Esophagus muscularis mucosa (tissue), 4 donors: ENCODE data around the genes MAML2, CCDC82 and YAP1.

DNA sequence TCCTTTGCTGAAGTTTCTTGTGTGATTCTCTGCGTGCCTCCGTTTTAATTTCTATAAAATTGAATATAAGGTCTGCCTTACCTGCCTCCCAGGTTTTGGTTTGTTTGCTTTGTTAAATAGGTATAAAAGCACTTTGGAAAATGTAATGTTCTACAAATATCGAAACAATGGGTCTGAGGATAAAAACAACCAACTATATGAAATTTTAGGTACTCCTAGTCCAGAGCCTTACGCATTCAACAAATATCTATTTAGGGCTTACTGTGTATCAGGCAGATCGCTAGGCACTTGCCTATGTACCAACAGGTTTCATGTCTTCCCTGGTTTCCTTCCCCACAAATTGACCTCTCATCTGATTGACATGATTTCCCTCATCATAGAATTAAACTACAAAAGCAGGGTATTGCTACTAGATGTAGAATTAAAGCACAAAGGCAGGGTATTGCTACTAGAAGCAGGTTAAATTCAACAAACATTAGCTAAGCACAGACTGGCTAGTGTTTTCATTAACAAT lies 160.8 kb downstream of the MAML2 start:
- PRO-cap: no peak
- RAMPAGE, long total RNA, 4 experiments: no peak in any of the 4 experiments

- PRO-cap: no peak
- RAMPAGE, long total RNA, 4 experiments: no peak in any of the 4 experiments
These were observed 129.3 kb downstream of the MAML2 start for GRCh38 chr11:96213429-96214352.

DNA sequence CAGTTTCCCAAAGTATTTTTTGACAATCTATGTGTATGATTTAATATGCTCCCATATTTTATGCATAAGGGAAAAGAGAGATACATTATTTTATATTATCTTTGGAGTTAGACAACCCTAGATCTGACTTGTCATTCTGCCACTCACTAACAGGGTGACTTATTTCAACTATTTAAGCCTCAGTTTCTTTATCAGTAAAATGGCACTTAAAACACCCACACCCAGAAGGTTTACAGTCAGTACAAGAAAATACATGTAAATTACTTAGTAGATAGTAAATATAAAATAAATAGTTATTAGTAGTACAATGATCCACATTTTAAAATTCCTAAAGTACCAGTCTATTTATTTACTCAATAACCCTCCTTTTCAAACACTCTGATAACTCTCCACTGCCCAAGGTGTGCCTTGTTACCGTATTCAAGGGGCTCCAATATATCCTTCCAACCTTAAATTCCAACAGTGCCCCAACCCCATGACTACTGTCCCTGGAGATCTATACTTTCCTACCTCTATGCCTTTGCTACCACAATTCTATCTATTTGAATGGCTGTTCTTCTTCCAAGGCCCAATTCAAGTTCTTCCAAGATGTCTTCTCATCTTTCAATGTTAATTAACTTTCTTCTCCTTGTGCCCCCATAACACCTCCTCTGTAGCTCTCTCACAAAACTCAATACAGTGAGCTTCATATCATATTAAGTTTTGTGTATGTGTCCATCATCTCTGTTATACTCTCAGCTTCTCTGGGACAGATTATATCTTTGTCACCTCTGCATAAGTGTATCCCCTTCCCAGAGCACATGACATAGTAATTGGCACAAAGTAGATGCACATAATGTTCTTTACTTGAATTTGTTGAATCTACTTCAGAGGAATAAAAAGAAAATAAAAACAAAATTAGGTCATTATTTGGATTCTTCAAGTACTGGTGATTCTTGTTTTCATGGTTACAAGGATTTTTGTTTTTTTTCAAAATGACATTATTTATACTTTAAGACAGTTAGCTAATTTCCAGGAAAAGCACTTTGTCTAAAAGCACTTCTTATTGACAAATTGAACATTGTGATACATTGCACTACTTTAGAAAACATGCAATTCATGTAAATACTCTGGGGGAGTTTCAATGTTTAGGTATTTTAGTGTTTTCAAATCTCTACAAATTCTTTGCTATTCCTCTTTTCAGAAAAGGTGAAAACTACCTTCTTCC lies 118.7 kb downstream of the MAML2 start:
- PRO-cap: no peak
- RAMPAGE, long total RNA, 4 experiments: no peak in any of the 4 experiments

- PRO-cap: no peak
- RAMPAGE, long total RNA, 4 experiments: no peak in any of the 4 experiments
These were observed 100.5 kb downstream of the MAML2 start for GRCh38 chr11:96242369-96243079.

GRCh38 chr11:96283689-96284687 lies 59.0 kb downstream of the MAML2 start:
- PRO-cap: no peak
- RAMPAGE, long total RNA, 4 experiments: no peak in any of the 4 experiments

DNA sequence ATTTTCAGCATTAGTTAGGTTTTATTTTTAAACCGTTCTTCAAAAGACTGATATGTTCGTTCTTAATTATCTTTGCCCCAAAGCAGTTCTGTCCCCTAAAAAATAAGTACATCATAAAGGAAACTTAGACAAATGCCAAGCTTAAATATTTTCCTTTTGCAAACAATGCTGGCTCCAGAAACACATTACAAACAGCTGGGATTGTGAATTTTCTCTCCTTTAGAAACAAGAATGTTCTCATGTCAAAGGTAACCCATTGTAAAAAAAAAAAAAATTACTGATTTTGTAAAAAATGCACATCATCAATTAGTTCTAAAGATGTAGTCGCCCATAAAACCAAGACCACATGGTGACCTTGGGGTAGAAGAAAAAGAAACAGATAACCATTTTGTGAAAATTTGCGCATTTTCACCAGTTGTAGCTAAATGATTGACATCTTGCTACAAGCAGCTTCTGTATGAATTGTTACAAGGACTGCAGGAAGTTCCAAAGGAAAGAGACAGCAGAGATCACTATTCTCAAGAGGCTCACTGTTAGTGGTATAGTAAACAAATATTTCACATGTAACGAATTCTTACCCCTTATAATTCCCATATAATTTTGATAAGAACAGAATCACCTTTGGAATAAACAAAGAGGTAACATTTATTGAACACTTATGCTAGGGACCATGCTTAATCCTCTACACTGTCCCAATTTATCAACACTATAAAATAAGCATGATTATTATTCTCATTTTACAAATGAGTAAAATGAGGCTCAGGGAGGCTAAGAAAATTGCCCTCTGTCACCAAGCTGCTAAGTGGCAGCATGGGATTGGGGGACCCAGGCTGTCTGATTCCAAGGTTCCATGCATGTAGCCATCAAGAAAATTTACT lies 48.7 kb downstream of the MAML2 start:
- PRO-cap: no peak
- RAMPAGE, long total RNA, 4 experiments: no peak in any of the 4 experiments

DNA sequence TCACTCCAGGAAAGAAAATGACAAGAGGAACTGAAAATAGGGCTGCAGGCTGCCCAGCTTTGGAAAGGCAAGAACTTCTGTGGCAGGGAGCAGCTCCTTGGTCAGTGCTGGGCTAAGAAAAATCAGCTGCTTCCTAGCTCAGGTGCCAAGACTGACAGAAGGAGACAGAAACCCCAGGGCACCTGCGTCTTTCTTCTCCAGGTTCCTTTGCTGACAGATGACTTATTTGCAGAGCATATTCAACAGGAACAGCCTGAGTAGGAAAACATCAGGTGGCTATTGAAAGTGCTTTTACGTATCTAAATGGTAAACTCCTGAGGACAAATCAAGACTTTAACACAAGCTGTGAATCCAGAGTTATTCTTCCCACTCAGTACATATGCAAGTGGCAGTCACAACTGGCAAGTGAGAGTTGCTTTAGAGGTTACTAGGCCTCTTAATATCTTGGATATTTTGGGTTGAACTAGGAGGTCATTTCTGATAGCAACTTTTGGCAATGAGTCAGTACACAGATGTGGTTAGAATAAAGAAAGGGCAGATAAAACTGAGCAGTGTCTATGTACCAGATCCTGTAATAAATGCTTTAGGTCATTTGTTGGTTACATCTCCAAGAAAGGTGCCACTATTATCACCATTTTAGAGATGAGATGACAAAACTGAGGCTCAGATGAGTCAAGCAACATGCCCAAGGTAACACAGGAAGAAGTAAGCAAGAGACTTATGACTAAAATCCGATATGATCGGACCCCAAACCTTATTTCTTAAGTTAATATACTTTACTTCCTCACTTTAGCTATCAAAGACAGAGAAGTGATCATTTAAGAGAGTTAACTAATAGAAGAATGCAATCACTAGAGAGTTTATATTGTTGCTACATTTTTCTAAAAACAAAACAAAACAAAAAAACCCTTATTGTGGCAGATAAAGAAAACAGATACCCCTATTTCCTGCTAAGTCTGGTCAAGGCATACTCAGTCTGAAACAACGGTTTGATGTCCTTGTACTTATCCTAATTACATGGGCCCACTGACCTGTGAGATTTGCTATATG lies 25.1 kb downstream of the MAML2 start:
- PRO-cap: no peak
- RAMPAGE, long total RNA, 4 experiments: no peak in any of the 4 experiments

DNA sequence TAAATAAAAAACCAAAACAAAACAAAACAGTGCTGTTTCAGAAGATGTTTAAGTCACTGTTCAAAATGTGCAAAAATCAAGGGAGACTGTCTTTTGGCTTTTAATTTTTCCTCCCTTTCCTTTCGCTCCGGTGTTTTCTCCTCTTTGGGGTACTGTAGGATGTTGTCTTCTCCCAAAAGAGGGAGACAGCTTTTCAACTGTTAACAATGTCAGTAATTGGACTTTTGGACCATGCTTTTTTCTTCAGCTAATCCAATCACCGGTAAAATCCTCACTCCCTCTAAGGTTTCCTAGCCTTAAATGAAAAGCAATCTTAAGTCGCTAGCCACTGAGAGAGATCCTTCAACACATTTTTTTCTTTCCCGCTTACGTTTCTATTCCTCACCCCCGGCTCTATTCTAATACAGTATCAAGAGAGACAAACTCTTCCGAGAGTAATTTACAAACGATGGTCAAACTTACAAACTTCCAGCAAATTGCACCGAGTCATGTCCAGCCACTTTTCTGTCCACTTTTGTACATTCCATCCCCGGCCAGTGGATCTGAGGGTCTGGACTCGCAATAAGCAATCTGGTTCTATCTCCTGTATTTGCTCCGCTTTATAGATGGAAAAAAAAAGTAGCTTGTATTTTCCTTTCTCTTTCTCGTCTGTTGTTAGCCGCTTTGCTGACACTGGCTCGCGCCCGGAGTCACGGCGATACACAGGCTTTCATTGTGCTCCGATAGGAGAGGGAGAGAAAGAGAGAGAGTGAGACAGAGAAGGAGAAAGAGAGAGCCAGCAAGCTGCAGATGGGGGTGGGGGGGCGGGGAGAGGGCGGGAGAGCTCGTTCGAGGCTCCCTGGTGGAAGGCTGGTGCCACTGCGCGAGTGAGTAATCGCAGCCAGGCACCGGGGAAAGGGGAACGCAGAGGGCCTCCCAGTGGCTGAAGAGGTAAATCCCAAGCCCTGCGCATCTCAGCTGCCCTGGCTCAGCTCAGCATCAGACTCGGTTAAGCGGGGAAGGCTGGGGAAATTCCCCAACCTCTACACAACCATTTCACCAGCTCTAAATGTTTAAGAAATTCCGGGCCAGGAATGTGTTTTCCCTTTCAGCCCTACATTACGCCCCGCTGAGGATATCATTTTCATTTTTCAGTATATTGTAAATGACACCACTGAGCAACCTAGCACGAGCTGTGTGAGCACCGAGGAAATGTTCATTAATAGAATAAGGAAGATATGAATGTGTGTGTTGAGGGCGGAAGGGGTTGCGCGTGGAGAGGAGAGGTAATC lies at the start of gene MAML2:
TSS of gene MAML2 (minus strand) at position 750 of the 1,271 bp plus-strand sequence.
- PRO-cap: bidirectional peak, plus-strand start at position 324 of the sequence, minus-strand start at position 273 of the sequence; unidirectional peak, minus-strand start at position 572 of the sequence
- RAMPAGE, long total RNA, 4 experiments: start-site peak on the minus strand in 4 of 4 experiments, centred at positions 729 to 766 of the sequence, 46 to 401 reads per replicate

GRCh38 chr11:96389028-96390136 lies at the start of gene CCDC82:
CCDC82 (minus strand) TSS chr11:96389912.
- PRO-cap: bidirectional peak, plus-strand start at chr11:96390013, minus-strand start at chr11:96389912
- RAMPAGE, long total RNA, 4 experiments: start-site peak on the plus strand in 4 of 4 experiments, at chr11:96390013-96390043 at its widest, 50 to 240 reads per replicate; start-site peak on the minus strand in 2 of 4 experiments, at chr11:96389871-96389905 at its widest, 105 to 217 reads per replicate

DNA sequence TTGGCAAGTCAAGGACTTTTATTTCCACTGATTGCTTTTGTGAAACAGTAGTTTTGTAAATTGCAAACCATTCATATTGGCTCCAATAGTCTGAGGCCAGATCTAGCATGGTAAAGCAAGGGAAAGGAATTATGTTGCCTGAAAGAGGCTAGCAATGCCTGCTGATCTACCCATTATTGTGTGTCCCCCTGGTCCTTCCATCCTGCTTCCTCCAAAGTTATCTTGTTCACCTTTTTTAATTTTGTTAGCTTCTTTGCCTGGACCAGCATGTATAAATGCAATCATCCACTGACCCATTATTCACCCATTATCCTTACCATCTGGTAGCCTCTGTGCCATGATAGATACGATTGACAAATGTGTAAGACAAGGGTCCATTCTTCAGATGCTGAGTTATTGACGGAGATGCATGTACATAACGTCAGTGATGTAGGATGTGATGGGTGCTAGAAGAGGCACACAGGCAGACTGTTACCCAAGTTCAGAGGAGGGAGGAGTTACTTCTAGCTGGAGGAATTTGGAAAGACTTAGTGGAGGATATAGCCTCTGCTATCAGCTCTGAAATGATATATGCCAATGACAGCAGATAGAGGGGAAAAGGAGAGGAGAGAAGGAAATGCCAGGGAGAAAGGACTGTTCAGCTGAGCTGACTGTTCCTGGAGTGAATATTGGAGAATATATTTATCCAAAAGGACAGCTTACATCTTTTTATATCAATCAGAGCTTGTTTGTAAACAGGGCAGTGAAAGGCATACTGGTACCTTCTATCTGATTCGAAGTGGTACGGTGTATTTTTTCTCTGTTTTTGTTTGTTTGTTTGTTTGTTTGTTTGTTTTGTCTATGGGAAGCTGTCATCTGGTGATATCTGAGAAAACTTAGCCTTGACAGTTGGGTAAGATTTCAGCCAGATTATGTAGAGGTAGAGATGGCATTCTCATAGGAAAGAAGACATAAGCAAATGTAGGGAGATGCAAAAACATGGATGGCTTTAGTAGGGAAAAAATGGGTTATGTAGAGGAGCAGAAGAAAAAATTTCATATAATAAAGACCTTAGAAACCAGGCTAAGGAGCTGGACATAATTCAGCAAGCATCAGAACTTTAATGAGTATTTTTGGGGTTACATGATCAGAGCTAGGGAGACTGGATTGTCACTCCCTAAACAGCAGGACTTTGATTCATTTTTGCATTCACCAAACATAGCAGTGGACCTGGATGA lies 131.3 kb downstream of the ARHGAP42 start:
- PRO-cap: no peak
- RAMPAGE, long total RNA, 4 experiments: no peak in any of the 4 experiments

DNA sequence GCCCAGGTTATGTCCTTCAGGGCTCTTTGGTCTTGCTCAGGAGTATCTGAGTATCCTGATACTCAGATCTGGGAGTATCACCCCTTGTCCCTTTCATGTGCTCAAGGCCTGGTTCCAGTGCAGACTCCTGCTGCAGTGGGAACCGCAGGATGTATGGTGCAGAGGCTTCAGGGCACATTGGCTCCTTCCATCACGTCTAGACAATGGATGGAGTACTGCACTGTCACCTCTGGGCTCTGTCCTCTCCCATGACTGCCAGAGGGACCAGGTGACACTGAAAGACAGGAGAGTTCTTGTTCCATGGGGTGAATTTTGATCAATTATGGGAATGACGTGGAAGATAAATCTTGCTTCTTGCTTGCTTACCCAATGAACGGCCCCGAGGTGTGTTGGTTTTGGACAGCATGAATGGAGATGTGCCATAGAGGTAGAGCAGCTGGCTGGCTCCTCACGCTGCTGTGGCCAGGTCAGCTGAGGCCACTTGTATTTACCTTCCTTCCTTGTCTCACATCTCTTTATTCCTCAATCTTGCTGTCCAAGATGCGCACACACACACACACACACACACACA lies 215.6 kb downstream of the ARHGAP42 start:
- PRO-cap: no peak
- RAMPAGE, long total RNA, 4 experiments: no peak in any of the 4 experiments

DNA sequence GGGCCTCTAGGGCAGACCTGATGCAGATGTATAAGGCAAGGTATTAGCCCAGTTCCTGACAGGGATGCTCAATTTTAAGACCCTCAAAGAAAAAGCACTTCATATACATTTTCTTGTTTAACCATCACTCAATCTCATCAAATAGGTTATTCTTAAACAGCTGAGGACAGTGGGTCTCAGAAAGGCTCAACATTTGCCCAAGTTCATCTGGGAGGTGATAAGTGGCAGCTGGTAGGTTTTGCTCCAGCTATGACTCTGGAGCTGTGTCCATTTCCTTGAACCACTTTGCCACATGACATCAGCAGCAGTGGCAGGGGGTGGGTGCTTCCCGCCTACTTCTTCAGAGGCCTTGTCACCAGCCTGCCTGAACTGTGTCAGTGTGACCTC lies 142.3 kb downstream of the TRPC6 start:
- PRO-cap: no peak
- RAMPAGE, long total RNA, 4 experiments: no peak in any of the 4 experiments

DNA sequence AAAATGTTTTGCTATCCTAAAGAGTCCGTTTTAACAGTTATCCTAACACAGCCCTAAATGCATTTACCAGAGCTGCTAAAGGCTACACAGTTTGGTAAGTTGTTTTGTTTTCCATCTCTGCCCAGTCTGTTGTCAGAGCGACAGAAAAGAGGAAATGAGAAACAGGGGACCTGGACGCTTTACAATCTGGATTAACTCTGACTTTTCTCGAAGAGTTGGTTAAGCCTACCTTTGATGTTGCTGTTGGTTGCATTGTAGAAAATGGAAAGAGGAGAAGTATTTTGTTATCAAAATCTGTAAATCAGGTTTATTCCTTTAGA lies 572 bp downstream of the ANGPTL5 start:
- PRO-cap: no peak
- RAMPAGE, long total RNA, 4 experiments: no peak in any of the 4 experiments

DNA sequence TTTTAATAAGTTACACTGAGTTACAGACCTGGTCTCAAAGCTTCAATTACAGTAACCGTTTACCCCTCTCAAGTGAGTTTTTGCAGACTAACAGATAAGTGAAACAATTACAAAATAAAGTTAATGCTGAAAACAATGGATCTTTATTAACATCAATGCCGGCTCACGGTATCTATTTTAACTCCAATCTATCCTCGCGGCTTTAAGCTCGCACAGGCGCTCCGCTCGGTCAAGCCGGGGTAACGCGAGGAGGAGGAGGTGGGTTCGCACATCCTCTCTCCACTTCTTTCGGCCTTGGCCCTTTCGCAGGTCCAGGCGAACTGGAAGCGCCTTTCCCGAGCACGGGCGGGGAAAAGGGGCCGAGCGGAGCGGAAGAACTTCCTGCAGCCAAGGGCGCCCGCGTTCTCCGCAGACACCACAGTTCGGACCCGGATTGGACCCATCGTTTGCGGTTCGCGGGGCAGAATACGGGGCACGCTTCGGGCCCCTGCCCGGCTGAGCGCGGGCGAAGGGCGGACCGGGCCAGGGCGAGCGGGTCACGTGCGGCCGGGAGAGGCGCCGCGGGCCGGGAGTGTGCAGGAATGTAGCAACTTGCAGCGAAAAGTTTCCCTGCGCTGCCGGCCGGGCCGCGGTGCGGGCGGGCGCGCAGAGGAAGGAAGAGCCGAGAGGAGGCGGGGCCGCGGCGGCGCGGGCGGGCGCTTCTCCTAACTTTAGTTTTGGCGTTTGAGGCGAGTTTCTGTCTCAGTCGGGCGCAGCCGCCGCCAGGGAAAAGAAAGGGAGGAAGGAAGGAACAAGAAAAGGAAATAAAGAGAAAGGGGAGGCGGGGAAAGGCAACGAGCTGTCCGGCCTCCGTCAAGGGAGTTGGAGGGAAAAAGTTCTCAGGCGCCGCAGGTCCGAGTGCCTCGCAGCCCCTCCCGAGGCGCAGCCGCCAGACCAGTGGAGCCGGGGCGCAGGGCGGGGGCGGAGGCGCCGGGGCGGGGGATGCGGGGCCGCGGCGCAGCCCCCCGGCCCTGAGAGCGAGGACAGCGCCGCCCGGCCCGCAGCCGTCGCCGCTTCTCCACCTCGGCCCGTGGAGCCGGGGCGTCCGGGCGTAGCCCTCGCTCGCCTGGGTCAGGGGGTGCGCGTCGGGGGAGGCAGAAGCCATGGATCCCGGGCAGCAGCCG lies at the start of gene YAP1:
TSS of gene YAP1 (plus strand) at position 741 of the 1,163 bp plus-strand sequence.
- PRO-cap: bidirectional peak, plus-strand start at position 744 of the sequence, minus-strand start at position 322 of the sequence; bidirectional peak, plus-strand start outside the sequence, minus-strand start at position 1,046 of the sequence
- RAMPAGE, long total RNA, 4 experiments: start-site peak on the plus strand in 2 of 4 experiments, centred at positions 656 to 697 of the sequence, 265 to 455 reads per replicate

DNA sequence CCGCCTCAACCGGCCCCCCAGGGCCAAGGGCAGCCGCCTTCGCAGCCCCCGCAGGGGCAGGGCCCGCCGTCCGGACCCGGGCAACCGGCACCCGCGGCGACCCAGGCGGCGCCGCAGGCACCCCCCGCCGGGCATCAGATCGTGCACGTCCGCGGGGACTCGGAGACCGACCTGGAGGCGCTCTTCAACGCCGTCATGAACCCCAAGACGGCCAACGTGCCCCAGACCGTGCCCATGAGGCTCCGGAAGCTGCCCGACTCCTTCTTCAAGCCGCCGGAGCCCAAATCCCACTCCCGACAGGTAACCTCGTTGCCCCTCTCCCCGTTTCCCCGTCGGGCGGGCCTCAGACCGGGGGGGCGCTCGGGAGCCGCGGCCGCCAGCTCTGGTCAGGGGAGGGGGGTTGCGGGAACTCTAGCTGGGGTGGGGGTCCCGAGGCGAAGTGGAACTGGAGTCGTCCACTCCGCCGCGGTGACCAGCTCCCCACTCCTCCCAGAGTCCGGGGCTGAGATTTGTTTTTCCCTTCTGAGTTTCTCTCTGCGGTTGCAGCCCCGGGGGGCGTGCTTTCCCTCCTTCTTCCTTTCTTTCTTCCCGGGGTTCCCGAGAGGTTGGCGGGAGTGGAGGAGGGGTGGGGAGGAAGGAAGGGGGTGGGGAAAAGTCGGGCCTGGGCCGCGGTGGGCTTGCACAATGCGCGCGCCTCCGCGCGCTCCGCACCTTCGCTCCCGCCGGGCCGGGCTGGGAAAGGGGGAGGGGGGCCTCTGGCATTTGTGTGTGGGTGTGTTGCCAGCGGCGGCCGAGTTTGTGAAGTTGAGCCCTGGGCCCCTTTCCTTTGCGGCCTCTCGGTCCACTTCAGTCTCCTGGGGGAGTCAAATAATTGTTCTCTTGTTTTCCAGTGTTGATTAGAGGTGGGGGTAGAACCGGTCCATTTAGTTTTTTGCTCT lies 892 bp downstream of the YAP1 start:
- PRO-cap: bidirectional peak, plus-strand start at position 137 of the sequence, minus-strand start outside the sequence; bidirectional peak, plus-strand start at position 765 of the sequence, minus-strand start at position 734 of the sequence
- RAMPAGE, long total RNA, 4 experiments: no peak in any of the 4 experiments

DNA sequence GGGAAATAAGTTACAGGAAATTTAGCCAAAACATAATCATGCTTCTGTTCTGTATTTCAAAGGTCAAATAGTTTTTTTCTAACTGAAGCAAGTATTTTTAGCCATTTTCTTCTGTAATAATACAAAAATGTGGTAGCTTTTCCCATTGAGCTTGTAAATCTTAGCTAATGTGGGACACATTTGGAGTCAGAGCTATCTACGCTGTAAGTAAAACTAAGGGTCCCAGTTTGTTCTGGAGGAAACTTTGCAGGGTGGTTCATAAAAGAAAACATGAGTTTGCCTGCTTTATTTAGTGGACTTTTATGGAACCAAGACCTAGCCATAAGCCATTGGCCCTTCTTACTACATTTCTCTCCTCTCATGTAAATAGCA lies 100.5 kb upstream of the BIRC3 start:
- PRO-cap: unidirectional peak, plus-strand start at position 174 of the sequence
- RAMPAGE, long total RNA, 4 experiments: no peak in any of the 4 experiments

DNA sequence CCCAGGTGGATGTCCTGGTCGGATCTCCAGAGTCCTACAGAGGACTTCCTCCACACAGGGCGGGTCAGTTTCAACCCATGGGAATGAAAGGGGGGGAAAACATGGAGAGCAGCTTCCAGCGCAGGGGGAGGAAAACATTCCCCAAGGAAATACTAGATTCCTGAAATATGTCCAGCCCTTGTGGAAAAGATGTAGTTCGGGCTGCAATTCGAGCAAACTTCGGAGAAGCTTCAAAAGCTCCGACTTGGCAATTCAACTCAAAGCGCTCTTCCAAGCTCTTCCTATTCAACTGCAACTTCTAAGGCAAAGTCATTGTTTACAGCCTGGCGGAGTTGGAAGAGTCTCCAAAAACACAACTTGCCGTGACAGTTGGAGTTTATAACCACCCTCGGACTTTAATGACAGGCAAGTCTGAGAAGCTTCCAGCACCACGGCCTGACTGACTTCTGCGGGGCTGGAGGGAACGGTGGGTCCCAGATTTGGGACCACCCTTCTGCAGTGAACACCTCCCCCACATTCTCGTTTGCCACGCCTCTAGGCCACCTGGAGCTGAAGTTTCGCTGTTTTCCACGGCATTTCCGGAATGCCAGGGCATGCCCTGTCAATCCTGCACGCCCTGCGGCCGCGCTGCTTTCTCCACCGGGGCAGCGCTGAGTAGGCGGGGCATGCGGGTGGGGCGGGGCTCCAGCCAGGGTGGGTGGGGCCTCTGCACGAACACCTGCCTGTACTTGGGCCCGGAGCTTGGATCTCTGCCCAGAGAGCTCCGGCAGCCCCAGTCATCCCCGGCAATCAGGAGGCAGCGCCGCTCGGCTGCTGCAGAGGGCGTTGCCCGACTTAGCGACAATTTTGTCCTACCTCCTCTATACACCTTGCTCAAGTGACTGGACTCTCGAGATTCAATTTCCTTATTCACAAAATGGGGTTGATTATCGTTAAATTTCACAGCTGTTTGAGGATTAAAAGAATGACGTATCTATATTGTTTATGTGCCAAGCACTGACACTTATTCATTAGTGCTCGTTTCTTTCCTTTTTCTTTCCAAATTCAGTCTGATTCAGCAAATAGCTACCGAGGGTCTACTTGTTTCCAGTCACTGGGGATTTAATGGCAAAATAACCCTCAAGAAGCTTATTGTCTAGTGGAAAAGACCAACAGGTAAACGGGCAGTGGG lies 48.8 kb upstream of the BIRC3 start:
- PRO-cap: no peak
- RAMPAGE, long total RNA, 4 experiments: no peak in any of the 4 experiments

GRCh38 chr11:102279606-102279934 lies 37.7 kb upstream of the BIRC3 start:
- PRO-cap: no peak
- RAMPAGE, long total RNA, 4 experiments: no peak in any of the 4 experiments

DNA sequence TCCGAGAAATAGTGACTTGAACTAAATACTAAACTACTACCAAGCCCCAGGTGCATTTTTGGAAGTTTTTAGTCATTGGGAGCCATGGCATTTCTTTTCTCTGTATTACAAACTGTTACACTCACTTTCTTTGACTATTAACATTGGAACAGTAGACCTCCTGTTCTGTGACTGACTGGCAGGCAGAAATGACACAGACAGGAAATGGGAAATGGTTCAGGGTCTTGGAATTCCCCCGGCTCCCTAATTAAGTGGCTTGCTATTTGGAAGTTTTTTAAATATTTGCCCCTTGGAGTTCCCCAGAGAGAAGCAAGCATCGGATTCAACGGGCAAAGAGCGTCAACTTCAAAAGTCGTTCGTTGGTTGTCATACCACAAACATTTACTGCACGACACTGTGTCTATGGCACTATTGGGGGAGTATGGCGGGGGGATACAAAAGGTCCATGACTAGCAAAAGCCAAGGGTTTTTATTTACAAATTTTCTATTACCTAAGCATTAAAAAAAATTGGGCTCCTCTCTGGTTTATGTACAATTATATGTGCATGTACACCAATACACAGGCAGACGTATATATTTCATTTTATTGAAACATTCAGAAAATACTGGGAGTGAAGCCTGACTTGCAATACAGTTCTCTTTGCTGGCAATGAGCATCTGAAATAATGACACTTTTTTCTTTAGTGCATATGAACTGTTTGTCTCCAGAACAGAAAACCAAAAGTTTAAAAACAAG lies 994 bp upstream of the BIRC2 start:
- PRO-cap: no peak
- RAMPAGE, long total RNA, 4 experiments: no peak in any of the 4 experiments

GRCh38 chr11:102454626-102455295 lies 2.2 kb upstream of the TMEM123 start:
- PRO-cap: no peak
- RAMPAGE, long total RNA, 4 experiments: no peak in any of the 4 experiments